Diencephalon (tissue), 2 donors: ENCODE measurements around a stretch of chr5.

DNA sequence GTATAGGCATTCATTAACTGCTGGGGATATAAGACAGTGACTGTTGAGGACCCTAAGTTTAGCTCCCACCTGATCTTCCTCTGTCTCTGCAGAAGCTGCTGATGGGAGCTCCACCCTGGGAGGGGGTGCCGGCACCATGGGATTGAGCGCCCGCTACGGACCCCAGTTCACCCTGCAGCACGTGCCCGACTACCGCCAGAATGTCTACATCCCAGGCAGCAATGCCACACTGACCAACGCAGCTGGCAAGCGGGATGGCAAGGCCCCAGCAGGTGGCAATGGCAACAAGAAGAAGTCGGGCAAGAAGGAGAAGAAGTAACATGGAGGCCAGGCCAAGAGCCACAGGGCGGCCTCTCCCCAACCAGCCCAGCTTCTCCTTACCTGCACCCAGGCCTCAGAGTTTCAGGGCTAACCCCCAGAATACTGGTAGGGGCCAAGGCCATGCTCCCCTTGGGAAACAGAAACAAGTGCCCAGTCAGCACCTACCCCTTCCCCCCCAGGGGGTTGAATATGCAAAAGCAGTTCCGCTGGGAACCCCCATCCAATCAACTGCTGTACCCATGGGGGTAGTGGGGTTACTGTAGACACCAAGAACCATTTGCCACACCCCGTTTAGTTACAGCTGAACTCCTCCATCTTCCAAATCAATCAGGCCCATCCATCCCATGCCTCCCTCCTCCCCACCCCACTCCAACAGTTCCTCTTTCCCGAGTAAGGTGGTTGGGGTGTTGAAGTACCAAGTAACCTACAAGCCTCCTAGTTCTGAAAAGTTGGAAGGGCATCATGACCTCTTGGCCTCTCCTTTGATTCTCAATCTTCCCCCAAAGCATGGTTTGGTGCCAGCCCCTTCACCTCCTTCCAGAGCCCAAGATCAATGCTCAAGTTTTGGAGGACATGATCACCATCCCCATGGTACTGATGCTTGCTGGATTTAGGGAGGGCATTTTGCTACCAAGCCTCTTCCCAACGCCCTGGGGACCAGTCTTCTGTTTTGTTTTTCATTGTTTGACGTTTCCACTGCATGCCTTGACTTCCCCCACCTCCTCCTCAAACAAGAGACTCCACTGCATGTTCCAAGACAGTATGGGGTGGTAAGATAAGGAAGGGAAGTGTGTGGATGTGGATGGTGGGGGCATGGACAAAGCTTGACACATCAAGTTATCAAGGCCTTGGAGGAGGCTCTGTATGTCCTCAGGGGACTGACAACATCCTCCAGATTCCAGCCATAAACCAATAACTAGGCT, 22.4 kb downstream of the PCDHGC5 start:
- RAMPAGE, long total RNA: no peak

GRCh38 chr5:141513520-141514552, 25.0 kb downstream of the PCDHGC5 start:
- RAMPAGE, long total RNA: no peak

GRCh38 chr5:141822038-141822735, 56.0 kb downstream of the PCDH1 start:
- RAMPAGE, long total RNA: no peak

GRCh38 chr5:141856954-141857807, 21.0 kb downstream of the PCDH1 start:
- RAMPAGE, long total RNA: no peak

GRCh38 chr5:141858002-141858502, 20.2 kb downstream of the PCDH1 start:
- RAMPAGE, long total RNA: no peak

DNA sequence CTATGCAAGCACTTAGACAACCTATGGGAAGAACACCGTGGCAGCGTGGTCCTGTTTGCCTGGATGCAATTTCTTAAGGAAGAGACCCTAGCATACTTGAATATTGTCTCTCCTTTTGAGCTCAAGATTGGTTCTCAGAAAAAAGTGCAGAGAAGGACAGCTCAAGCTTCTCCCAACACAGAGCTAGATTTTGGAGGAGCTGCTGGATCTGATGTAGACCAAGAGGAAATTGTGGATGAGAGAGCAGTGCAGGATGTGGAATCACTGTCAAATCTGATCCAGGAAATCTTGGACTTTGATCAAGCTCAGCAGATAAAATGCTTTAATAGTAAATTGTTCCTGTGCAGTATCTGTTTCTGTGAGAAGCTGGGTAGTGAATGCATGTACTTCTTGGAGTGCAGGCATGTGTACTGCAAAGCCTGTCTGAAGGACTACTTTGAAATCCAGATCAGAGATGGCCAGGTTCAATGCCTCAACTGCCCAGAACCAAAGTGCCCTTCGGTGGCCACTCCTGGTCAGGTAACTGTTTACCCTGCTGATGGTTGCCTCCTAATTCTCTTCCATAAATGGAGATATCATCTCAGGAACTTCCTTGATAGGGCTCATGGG, 9.5 kb downstream of the RNF14 start:
- RAMPAGE, long total RNA: no peak

DNA sequence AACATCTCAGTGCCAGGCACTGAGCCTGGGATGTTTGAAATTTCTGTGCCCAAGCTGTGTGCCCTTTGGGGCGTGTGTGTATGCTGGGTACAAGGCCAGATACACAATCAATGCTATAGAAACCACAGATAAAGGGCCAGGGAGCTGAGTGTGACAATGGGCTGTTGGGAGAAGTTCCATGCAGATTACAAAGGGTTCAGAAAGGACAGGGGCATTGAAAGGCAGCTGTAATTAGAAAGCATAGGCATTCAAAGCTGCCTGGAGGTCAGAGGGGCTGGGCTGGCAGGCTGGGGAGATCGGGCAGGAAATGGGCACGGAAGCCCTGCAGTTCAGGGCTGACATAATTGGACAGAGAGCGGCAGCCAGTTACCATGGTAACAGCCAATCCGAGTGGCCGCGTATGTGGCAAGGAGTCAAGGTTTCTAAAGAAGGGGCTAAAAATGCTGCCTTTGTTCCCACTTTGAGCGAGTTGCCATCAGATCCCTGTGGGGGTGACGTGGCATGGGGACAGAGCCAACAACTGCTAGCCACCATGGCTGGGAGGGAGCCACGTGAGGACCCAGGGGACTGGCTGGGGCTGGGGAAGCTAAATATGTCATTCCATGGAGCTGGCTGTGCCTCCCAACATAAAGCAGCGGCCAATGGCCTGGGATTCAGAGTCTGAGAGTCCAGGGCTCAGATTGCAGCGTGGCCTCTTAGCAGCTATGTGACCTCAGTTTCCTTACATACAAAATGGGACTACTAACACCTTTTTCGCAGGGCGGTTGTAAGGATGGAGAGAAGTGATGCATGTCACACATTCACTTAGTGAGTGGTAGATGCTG, 44.7 kb upstream of the NDFIP1 start:
- RAMPAGE, long total RNA: no peak

GRCh38 chr5:142174993-142175579, 66.5 kb downstream of the NDFIP1 start:
- RAMPAGE, long total RNA: no peak

DNA sequence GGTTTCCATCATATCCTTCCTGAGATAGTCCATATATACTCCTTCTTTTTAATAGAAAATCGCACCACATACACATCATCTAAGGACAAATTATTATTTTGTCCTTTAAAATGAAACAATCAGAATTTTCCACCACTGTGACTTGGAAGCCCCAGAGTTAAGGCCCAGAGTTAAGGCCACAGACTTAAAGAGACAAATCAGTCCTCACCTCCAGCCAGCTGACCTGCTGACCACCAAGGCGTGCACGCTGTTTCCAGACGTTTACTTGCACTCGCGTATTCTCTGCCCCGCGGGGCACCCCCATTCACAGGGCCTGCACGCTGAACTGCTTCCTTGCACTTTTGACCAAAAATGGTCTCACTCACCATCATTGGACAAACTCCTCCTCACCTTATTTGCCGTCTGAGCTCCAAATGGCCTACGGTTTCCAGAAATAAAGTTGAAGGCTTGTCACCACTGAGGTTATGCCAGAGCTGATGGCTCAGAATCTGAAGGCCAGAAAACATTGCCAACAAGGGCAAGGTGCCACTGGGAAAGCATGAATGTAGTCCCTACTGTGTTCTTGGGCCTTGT, 84.2 kb downstream of the NDFIP1 start:
- RAMPAGE, long total RNA: no peak

DNA sequence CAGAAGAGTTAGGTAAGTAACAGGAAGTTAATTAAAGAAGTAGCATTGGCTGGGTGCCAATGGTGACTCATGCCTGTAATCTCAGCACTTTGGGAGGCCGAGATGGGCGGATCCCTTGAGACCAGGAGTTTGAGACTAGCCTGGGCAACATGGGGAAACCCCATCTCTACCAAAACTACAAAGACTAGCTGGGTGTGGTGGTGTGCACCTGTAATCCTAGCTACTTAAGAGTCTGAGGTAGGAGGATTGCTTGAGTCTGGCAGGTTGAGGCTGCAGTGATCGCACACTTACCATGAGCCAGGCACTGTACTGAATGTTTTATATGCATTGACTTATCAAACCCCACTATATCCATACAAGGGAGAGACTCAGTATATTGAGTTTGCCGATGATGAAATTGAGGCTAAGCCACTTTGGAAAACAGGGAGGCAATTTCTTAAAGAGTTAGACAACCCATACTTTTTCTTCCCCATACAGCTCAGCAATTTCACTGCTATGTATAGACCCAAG, 101.0 kb downstream of the SPRY4 start:
- RAMPAGE, long total RNA: no peak

DNA sequence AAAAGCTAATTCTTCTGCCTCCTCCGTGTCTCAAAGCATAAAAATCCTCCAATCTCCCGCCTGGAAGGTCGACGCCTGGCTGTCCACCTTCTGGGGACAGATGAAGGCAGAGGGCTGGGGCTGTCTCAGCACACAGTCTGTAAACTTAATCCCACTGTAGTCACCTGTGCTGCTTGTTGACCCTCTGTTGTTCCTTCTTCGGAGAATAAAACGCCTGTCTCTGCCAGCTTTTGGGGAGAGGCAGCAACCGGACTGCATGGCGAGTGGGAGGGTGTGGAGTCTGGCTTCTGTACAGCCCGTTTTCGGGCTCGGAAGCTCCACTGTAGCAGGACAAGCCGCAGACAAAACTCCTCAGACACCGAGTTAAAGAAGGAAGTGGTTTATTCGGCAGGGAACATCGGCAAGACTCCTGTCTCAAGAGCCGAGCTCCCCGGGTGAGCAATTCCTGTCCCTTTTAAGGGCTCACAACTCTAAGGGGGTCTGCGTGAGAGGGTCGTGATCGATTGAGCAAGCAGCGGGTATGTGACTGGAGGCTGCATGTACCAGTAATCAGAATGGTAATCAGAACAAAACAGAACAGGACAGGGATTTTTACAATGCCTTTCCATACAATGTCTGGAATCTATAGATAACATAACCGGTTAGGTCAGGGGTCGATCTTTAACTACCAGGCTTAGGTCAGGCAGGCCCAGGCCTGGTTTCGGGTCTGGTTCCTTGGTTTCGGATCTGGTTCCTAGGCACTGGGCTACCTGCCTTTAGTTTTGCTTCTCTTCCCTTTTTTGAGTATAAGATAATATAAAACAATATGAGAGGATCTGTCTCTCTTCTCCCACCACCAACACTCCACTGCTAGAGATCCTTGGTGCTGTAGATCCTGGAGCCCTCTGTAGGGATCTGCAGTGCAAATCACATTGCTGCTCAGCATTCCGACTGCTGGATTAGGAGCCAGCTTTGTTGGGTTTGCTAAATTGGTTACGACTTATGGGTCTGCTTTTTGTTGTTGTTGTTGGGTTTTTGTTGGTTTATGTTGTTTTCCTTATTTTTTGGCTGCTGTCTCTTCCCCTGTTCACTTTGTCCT, 88.3 kb downstream of the SPRY4 start:
- RAMPAGE, long total RNA: no peak

- RAMPAGE, long total RNA: no peak
Measured at GRCh38 chr5:142248862-142249661, 75.8 kb downstream of the SPRY4 start.

- RAMPAGE, long total RNA: no peak
Measured at GRCh38 chr5:142323825-142324937, 640 bp downstream of the SPRY4 start.

- RAMPAGE, long total RNA: no peak
Measured at GRCh38 chr5:142376033-142376471, 51.2 kb upstream of the SPRY4 start.

DNA sequence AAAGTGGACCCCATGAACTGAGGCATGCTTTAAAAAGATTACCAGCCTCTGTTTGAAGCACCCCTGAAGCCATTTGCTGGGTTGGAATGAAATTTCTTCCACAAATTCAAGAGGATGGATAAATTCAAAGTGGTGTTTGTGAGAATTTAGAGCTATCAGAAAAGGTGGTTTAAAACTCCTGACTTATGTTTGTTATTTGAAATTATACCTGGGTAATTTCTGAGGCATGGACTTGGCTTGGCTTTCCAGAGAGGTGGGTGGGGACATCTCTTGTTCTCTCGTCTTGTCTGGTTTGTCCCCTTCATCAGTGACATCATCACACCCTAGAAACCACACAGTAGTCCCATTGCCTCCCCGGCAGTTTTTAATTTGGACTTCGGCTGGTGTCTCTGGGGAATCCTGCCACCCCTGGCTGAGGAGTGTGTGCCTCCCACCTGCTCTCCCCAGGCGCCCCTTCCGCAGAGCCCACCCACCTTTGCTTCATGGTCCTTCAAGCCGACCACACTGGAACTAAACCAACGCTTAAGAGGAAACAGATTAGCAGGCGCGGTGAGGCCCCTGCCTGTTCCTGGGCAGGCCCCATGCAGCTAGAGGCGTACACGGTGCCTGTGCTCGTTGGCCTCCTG, 107.4 kb upstream of the SPRY4 start:
- RAMPAGE, long total RNA: no peak

DNA sequence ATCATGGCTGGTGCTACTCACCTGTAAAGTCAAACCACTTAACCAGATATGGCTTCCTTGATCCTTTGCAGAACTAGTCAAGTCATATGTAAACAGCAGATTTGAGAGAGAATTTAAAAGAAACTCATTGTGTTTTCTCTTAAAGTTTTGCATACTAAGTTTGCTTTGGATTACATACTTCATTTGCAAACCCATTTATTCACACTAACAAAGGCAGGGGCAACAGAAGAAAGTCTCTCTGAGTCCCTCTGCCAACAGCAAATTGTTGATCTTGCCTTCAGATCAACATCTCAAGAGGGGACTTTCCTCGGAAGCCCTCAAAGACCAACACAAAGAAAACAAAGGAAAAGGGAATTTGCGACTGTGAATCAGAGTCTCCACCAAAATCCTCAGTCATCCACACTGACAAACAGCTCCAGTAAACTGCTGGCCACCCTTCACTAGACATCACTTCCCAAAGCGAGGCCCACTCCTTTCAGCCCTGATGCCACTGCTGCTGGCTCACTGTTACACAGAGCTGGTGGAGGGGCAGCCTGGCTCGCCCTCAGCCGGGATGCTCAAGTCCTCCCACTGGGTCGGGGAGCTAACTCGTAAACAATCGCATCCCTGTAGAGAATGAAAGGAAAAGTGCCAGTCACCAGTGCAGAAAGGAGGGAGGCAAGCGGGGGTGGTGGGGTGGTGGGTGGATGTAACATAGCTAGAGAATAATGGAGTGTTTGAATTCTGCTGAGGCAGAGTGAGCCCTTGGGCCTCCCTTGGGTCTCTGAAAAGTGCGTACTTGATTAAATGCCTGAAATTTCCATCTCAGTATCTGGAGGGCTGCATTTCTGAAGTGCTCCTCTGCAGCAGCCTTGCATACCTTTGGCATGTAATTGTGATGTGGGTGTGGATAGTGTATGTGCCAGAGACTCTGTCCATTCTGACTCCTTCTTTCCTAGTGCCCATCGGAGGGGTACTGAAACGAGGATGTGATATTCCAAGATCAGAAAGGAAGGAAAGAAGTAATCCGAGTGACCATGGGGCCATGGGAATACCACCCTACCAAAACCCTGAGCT, 1.3 kb downstream of the FGF1 start:
- RAMPAGE, long total RNA: no peak

- RAMPAGE, long total RNA: no peak
Measured at GRCh38 chr5:142777310-142778131, 7.3 kb downstream of the ARHGAP26 start.

DNA sequence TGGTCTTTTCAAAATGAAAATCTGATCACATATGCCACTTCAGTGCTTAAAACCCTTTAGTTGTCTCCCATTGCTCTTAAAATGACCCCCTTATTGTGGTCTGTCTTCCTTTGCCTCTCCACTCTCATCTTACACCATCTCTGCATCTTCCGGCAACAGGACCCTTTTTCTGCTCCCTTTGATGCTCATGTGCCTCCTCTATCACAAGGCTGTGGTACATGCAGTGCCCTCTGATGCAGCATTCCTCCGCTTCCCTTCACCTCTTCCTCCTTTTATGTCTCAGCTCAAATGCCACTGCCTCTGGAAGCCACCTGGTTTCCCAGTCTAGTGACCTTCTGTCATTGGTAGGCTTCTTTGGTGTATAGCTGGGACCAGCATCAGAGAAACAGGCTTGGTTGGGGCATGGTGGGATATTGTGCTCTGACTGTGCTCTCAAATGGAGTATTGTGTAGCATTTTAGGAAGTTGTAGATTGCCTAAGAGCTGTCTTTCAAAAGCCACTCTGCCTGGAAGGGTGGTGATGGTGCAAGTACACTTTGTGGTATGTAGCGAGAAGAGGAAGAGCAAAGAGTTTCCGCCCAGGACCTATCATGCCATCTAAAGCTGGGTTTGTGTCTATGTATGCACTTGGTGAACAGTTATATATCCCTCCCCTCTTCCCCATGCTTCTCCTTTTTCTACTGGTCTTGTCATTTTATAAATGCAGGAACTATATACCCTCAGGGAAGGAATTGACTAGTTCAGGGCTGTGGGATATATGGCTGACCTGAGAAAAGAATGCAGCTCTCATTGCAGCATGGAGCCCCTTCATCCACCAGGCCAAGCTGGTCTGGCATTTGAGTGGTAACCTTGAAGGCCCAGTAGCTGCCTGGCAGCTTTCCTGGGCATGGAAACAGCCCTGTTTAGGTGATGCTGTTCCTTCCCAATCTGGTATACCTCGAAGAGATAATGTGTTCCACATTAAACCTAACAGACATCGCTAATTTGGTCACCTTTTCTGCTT, 28.2 kb downstream of the ARHGAP26 start:
- RAMPAGE, long total RNA: no peak

DNA sequence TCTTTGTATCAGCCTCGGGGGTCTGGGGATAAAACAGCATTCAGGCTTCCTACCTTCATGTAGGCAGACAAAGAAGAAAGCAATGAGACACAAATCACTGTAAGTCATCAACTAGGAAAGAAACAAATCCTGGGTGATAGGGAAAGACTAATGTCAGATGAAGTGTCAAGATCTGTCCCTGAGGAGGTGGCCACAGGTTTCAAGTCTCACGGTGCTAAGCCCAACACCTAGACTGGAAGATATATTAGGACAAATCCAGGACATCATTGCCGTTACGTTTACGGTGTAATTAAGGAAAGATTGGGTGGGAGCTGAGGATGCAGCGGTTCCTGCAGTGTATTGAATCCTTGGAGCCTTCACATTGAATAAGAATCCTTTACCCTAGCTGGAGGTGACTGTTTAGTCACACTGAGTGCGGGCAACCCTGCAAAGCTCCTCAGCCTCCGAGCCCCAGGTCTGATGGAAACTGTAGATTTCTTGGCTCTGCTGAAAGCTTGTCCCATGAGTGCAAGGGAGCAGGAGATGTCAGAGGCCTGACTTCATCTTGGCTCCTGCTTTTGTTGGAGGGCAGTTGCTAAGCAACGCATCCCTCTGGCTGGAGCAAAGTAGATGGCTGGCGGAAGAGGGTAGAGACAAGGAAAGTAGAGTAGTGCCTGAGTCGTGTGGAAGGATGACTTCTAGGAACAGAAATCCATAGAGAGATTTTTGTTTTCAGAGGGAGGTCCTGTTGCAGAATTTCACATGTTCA, 71.1 kb downstream of the ARHGAP26 start:
- RAMPAGE, long total RNA: no peak

- RAMPAGE, long total RNA: no peak
Measured at GRCh38 chr5:142996469-142997025, 226.4 kb downstream of the ARHGAP26 start.